ENCODE results near the gene CAPN8.

DNA sequence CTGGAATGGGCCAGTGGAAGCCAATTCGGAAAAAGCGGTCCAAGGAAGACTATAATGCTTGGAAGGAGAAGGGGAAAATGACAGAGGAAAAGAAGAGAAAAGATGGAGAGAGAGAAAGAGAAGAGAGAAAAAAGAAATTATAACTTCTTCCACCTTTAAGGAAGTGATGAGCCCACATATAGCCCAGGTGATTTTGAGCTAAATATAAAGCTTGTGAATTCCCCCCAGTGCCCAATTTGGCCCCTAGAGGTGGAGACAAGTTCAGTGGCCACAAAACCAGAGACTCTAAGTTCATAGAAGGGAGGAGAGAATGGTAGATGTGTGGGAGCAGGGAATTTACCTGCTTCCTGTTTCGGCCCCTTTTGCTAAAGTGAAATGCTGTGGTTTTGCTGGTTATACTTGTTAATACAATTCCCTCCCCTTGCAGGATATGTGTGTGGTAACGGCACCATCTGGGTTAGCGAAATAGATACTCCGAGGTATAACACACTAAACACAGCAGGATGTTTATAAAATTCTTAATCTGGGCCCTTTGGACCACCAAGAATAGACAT, 35.8 kb upstream of the DUSP10 start:
- PRO-cap, result no peak

DNA sequence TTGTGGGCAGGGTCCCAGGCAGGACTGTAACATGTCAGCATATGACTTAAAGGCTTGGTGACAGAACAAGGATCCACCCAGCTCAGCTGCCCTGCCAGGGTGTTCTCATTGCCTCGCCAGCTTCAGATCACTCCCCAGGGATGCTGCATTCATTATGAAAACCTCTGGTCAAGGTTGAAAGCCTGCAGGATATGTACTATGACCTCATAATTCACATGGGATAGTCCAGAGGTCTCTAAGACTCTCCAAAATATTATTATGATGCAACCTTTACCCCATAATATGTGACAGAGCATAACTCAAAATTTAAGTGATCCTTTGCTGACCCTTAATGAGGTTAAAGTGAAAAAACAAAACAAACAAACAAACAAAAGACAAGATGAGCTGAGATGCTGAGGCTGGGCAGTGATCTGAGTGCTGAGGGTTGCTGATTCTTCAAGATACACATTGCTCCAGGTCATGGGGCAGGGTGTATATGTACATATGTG, 98.7 kb upstream of the DUSP10 start:
- PRO-cap, result no peak

DNA sequence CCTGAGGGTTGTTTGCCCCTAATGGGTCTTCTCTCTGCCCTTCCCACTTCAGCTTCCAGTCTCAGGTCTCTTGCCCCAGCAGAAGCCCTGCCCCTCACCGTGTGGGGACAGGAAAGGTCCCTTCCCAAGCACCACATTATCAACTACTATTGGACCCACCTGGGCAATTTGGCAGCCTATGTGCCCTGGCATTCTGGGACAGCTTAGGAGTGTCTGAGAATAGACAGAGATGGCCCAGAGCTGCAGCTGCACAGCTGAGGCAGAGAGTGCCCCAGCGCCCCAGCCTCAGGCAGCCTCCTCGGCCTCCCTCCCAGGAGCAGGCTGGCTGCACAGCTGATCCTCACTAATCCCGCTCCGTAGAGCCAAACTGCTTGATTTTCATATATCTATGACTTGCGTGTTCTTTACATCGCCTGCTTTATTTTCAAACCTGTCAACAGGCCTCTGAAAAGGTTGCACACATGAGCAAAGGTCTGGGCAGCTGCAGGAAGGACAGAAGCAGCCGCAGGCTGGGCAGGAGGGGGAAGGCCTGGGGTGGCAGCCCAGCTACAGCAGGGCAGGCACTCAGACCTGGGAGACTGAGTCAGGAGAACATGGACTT, 301.5 kb upstream of the DUSP10 start:
- PRO-cap, result no peak

GRCh38 chr1:222058340-222058677, 316.4 kb upstream of the DUSP10 start:
- PRO-cap, result no peak

GRCh38 chr1:222060095-222060578, 318.2 kb upstream of the DUSP10 start:
- PRO-cap, result no peak

DNA sequence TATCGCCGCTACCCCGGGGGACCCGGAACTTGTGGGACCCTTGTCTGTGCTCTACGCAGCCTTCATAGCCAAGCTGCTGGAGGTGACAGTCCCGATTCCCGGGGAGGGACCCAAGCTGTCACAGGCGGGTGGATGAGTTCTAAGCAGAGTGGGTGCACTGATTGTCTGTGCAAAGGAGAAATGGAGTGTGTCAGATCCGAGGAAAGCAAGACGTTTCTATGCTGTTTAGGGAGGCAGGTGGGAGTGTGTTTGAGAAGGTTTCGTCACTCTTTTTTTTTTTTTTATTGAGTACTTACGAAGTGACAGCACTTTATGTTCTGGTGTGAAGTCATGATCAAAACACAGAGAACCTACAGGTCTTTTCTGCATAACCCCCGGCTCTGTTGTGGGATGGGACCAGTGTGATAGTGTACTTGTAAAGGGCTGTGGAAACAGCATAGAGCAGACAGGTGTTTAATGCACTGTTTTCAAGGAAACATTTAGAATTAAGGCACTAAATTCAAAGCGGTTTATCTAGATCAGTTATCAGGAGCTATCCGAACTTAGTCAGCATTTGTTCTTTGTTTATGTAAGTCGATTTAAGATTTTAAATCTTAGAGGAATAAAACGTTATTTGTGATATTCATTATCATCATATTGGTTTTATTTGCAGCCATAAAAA, 26.7 kb downstream of the MIA3 start:
- PRO-cap, result unidirectional peak, minus-strand start at position 220 of the sequence

DNA sequence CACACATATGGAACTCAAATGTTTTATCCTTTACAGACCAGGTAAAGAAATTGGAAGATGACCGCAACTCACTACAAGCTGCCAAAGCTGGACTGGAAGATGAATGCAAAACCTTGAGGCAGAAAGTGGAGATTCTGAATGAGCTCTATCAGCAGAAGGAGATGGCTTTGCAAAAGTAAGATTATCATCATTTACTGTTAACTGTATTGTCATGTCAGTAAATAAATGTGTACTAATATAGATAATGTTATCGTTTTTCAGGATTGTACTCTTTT, 36.7 kb downstream of the MIA3 start:
- PRO-cap, result no peak

- PRO-cap, result no peak
These were observed 43.0 kb downstream of the AIDA start for GRCh38 chr1:222669169-222669761.

DNA sequence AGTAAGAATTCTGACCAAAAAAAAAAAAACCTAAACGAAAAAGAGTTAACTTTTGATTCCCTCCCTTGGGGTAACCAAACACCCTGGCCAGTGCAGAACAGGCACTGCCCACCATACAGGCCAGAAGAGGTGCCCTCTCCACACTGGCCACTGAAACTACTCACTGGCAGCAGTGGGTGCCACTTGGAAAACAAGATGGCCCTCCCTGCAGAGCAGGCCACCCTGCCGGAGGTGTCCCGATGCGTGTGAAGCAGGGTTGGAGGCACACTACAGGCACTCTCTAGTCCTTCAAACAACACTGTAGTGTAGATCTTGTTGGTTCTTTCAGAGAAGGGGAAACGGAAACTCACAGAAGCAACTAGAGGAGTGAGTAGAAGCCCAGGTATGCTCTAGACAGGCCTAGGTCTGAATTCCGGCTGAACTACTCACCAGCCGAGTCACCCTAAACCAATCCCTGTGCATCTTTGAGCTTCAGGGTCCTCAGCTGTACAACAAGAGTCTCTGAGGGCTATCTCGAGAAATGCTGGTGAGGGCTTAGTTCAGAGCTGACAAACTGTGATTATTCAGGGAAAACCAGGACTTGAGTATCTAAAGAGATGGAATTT, 87.4 kb upstream of the TLR5 start:
- PRO-cap, result no peak

DNA sequence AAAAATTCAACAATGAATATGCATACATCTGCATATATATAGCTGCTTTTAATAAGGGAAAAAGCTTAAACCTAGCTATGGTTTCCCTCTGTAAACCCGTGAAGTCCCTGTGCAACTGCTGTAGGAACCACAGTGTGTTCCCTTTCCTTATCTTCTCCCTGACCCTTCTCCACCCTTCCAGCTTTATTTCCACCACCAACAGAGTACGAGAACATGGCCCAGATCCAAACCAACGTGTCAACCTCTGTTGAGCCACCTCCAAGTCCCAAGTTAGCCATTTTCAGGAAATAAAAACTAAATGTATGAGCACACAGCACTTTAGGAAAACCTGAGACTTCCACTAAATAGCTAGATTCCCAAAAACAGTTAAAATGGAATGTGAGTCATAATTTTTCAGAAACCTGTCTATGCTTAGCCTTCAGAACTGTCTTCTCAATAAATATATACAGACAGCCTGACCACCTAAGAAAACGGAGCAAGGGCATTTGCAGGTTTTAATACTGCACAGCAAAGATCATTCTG, 20.2 kb downstream of the SUSD4 start:
- PRO-cap, result no peak

DNA sequence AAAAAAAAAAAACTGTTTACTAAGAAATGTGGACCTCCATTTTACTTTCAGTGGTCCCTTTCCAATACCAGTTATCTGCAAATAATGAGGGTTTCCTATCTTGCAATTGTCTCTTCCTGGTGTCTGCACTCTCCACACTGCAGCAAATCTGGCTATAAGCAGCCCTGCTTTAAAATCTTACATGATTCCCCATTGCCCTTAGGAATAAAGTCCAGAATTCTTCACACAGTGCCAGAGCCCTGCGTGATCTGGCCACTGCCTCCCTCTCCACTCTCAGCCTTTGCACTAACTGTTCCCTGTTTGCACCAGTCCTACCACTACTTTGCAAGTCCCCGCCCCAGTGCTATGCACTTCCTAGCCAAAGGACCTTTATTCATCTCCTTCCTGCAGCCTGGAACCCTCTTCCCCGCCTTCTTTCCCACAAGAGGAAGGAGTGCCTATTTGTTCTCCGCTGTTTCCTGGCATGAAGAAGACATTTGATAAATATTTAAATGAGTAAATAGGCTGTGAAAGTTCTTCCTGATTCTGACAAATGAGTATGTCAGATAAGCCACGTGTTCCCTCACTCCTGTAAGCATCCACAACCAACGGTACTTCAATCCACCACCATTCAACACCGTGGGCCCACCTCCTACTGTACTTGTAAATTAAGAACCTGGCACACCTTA, 24.0 kb downstream of the CAPN8 start:
- PRO-cap, result no peak

DNA sequence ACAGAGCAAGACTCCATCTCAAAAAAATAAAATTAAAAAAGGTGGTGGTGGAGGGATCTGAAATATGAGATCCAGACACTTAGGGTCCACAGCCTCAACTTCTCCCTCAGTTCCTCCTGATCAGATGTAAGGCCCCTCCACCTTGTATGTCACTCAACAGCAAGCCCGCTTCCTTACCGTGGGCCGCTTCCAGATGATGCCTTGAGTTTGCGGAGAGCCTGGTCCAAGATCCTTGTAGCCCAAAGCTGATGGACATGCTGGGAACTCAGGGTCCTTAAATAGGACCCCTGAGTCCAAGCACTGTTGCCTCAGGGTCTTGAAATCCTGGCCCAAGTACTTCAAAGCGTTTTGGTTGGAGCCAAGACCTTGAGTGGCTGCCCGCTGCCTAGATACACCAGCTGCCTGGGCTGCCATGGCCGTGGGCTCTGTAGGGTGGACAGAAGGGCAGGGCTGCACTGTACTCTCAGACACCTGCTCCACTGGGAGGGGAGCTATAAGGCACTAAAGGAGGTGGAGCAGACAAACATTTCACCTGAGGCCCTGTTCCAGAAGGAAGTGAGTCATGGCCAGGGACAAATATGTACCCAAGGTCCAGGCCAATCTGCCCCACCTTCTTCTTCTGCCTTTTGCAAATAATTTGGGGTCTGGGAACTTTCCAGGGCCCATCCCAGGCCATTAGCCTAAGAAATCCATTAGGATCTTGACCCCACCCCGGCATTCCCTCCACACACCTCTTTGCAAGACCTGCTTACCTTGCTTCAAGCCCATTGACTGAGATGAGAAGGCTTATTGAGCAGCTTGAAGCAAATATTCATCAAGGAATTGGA, at the start of gene CAPN8:
Gene CAPN8 (minus strand): TSS at position 469 of the 827 bp plus-strand sequence.
- PRO-cap, result no peak

DNA sequence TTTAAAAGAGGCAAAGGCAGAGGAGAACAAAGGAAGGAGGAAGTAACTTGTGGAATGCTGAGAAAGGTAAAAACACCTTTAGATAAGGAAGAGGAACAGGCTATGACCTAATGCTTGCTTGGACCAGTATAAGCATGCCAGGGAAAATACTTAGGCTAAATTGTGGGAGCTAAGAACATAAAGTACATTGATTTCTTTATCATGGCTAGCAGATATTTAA, 28.1 kb downstream of the CAPN2 start:
- PRO-cap, result no peak

- PRO-cap, result no peak
These were observed 47.5 kb downstream of the TP53BP2 start for GRCh38 chr1:223798110-223798812.

GRCh38 chr1:223800458-223801188, 45.1 kb downstream of the TP53BP2 start:
- PRO-cap, result no peak

DNA sequence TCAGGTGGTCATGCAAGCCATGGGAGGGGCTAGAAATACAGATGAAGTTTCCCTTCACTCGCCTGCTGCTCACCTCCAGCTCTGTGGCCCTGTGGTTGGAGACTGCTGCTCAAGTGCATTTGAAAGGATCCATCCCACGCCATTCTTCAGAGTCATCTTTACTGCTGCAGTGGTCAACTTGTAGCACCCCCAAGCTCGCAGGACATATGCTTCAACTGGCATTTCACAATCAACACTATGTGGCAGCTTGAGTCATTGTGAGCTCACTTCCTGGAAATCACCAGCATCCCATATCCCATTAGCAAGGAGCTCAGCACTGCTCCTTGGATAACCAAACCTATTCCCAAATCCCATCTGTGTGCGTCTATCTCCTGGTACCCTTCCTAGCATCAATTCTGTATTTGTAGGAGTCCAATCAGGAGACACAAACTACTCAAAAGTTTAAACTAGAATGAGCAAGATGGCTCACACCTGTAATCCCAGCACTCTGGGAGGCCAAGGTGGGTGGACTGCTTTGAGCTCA, 116.3 kb upstream of the TP53BP2 start:
- PRO-cap, result no peak

DNA sequence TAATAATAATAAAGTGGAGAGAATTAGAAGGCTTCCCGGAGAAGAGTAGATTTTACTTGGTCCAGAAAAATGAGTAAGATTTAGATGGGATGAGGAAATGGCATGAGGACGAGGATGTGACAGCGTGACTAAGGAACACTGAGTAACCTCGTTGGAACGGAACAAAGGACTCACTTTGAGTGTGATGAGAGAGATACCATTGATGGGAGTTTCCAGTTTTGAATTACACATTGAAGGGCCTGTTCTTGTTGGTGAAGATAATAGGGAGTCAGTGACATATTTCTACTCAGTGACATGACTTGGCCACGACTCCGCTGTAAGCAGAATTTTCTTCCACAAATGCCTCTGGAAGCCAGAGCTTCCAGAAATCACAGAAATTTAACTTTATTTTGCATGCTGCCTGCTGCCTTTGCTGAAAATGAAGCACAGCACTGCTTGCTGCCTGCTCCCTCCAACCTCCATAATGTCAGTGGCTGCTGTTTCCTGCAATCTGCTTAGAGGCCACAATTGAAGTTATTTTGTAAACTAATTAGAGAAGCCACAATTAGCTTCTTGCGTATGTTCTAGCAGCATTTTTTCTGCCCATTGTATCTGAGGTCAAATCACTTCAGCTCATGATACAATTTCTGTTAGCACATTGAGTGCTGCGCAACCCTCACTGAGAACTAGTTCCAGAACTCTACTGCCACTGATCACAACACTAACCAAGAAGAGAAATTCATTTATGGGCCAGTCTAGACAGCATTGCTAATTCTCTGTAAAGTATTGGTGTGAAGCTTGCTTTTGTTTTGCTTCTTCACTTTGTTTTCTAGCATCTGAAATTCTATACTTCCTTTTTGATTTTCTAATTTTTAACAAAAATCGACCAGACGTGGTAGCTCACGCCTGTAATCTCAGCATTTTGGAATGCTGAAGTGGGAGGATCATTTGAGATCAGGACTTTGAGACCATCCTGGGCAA, 33.5 kb upstream of the FBXO28 start:
- PRO-cap, result no peak

DNA sequence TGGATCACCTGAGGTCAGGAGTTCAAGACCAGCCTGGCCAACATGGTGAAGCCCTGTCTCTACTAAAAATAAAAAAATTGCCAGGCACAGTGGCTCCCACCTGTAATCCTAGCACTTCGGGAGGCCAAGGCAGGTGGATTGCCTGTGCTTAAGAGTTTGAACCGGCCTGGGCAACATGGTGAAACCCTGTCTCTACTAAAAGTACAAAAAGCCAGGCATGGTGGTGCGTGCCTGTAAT, 28.6 kb downstream of the FBXO28 start:
- PRO-cap, result no peak

- PRO-cap, result no peak
These were observed 62.2 kb downstream of the DEGS1 start for GRCh38 chr1:224245119-224245720.

- PRO-cap, result no peak
These were observed 67.5 kb downstream of the NVL start for GRCh38 chr1:224262481-224262883.

Data from A673 (cell line).